Heart (tissue), 3 donors: ENCODE measurements around a stretch of chr16.

DNA sequence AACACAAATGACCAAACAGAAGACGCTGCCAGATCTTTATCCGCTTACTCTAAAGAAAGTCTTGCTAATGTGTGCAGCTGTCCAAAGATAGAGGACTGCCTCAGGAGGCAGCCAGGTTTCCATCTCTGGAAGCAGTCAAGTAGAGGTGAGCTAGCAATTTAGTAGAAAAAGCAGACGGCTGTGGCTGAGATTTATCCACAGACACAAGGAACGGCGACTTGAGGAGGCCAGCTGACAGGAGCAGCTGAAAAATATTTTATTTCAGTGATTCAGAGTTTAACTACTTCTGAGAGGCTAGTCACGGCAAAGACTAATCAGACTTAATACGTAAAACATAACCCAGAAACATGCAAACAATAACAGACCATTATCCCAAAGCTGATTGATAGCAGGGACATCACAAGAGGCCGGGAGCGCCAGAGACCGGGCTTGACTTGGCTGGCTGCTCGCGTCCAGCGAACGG lies 611.3 kb upstream of the CDH5 start:
- RAMPAGE, long total RNA, 2 experiments, result no peak in any of the 2 experiments

GRCh38 chr16:65965605-65965922 lies 400.9 kb upstream of the CDH5 start:
- RAMPAGE, long total RNA, 2 experiments, result no peak in any of the 2 experiments

GRCh38 chr16:66133595-66134281 lies 232.8 kb upstream of the CDH5 start:
- RAMPAGE, long total RNA, 2 experiments, result no peak in any of the 2 experiments

GRCh38 chr16:66266418-66266966 lies 100.0 kb upstream of the CDH5 start:
- RAMPAGE, long total RNA, 2 experiments, result no peak in any of the 2 experiments

DNA sequence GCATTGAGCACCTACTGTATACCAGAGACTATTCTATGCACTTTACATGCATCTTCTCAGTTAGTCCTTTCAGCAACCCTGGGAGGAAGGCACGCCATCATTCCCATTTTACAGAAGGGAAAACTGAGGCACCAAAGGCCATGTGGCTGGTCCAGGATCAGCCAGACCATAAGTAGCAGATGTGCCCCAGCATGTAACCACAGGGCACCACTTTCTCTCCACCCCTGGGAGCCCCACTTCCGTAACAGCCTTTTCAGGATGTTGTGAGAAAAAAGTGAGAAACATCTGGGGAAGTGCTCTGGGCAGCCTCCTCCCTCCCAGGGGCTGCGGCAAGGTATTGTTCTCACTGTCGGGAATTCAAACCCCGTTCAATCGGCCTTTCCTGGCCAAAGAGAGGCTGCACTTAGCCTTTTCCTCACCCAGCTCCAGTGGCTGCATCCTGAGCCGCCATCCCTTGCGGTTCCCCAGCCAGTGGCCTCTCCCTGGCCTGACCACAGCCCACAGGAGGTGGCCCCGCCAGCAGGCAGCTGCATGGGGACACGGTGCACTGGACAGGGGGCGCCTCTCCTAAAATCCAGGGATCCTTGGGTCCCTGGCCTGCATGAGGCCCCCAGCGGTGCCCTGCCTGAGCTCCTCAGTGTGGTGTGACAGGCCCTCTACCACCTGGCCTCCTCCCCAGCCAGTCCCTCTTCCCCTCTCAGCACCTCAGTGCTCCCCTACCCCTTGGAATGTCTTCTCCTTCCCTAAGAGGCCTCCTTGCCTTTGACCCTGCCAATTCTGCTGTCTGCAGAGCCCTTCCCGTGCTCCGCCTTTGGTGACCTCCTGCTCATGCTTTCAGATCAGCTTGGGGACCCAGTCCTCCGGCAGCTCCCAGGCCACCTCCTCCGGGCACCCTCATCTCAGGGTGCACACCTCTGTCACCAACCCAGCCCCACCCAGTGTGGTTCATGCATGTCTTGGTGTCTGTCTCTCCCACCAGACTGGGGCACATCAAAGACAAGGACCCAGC lies 5.6 kb upstream of the CDH5 start:
- RAMPAGE, long total RNA, 2 experiments, result no peak in any of the 2 experiments

- RAMPAGE, long total RNA, 2 experiments, result no peak in any of the 2 experiments
Observed at GRCh38 chr16:66402703-66403567, 24.2 kb upstream of the BEAN1 start.

DNA sequence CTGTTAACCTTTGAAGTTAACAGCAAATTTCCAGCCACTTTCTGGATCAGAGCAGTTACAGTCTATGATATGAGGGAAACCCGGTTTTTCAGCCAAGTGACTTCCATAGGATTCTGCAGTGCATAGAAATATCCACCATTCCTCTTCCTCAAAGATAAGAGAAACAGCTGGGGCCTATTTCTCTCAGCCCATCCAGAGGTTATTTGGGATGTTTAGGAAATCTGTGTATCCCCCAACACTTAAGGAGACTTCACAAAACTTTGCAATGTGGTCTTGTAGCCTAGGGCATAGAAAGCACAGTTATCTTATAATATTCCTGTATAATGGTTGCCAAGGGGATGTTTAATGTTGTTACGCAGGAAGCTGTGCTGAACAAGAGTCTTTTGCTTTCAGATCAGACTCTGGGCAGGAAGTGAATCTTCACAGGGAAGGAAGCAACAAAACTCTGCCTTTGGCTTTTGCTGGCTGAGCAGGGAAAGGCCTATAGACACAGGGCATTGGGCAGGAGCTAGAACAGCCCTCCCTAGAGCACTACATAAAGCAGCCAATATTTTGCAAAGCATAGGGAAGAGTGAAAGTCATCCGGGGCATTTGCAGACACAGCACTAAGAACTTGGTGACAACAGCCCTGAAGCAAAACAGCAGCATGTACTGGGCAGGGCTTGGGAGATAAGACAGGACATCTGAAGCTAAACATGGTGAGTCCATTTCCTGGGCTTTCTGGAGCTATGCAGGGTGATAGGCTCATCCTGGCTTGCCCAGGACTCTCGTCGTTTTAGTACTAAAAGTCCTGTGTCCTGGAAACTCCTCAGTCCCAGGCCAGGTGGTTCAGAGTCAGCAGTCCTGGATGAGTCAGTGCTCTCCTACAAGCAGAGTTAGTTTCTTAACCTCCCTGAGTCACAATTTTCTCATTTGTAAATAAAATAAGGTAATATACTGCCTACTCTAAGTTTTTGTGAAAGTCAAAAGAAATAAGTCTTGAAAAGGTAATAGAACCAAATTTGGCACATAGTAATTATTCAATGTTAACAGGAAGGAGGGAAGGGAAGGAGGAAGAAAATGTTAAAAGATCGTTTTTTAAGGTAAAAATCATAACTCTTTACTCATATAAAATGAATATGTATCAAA lies 18.6 kb upstream of the BEAN1 start:
- RAMPAGE, long total RNA, 2 experiments, result no peak in any of the 2 experiments

GRCh38 chr16:66433478-66434325 lies 6.6 kb downstream of the BEAN1 start:
- RAMPAGE, long total RNA, 2 experiments, result no peak in any of the 2 experiments

- RAMPAGE, long total RNA, 2 experiments, result no peak in any of the 2 experiments
Observed at GRCh38 chr16:66478641-66479283, 51.7 kb downstream of the BEAN1 start.

DNA sequence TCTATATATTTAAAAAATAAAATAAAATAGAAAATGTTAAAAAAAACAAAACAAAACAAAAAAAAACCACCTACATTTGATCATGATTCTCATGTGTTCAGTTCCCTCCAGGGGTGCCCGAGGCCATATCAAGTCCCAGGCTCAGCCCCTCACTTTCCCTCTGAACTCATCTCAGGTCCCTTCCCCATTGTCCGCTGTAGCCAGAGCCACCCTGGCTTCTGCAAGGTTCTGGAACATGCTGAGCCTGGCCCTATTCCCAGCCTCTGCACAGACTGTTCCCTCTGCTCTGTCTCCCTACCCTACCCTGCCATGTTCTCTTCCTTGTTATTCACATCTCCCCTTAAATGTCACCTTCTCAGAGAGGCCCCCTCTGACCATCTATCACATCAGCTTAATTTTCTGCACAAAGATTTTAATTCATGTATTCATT lies 46.9 kb downstream of the TK2 start:
- RAMPAGE, long total RNA, 2 experiments, result no peak in any of the 2 experiments

DNA sequence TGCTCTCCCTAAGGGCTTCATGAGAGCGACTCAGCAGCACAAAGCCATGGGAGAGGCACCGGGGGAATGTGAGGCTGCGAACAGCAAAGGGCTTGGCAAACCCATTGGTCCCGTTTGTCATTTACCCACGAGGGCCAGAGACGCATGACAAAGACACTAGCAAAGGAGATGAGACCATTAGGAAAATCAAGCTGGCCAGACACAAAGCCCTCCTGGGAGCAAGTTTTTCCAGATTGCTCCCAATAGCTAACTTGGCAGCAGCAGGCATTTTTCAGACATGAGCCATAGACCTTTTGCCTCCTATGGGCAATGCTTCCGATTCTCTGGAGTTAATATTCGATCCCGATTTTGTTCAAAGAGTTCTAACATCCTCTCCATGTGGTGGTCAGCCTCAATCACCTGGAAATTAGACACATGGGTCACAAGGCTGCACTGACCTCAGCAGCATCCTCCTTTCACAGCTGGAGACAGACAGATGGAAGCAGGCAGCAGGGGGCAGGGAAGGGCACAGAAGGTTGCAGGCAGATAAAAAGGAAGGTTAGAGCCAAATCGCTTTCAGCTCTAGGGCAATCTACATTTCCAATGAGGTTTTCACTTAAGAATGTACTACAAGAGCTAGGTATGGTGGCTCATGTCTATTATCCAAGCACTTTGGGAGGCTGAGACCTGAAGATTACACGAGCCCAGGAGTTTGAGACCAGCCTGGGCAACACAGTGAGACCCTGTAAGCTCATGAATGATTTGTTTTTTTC lies 38.1 kb downstream of the TK2 start:
- RAMPAGE, long total RNA, 2 experiments, result no peak in any of the 2 experiments

GRCh38 chr16:66516687-66517394 lies 33.1 kb downstream of the TK2 start:
- RAMPAGE, long total RNA, 2 experiments, result no peak in any of the 2 experiments

DNA sequence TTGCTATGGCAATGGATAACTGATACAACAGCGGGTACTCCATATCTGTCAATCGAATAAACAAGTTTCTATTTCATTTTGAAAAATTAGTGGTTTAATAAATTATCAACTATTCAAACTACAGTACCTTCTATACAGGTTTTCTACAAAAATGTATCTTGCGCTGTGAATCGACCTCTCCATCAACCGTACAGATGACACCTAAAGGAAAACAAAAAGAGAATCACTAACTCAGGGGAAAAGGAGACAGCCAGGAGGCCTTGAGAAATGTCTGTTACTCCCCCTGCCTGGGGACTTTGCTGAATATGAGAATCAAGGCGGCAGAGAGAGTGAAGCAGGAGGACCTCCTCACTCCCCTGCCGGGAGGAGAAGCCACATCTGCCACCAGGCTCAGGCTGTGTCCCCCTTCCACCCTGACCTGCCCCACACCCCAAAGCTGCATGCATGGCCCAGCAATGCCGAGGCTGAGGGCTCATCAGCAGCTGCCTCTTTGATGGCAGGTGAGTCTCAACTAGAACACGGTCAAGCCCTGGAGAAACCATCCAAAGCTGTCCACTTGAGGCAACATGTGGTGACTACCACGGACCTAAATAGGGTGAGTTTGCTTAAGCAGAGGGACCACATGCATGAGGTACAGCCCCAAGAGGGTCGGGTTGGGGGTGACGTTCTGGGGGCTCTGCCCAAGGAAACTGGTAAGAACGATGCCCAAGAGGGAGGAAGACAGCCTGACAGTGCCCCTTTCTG lies 20.9 kb downstream of the TK2 start:
- RAMPAGE, long total RNA, 2 experiments, result no peak in any of the 2 experiments

GRCh38 chr16:66616119-66616670 lies 11.7 kb downstream of the CMTM3 start:
- RAMPAGE, long total RNA, 2 experiments, result no peak in any of the 2 experiments

DNA sequence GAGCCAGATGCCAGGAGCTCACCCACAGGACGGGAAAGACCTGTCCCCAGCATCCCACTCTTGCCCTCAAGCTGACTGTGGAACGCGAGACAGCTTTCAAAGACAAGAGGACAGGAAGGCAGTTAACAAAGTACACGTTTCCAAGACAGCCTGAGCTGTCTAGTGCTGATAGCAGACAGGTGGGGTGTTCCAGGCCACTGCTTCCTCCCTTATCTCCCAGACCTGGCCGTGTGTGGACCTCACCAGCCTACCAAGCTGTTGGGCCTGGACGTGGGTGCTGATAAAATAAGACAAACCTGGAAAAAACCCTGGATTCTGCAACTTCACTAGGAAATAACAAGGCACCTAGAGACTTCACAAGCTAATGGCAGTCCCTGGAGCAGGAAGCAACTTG lies 13.3 kb downstream of the CMTM3 start:
- RAMPAGE, long total RNA, 2 experiments, result no peak in any of the 2 experiments

- RAMPAGE, long total RNA, 2 experiments, result no peak in any of the 2 experiments
Observed at GRCh38 chr16:66681672-66682156, 14.8 kb downstream of the CMTM4 start.

GRCh38 chr16:66697130-66697484 lies 564 bp upstream of the CMTM4 start:
- RAMPAGE, long total RNA, 2 experiments, result no peak in any of the 2 experiments

GRCh38 chr16:66898100-66898732 lies 17.9 kb downstream of the PDP2 start:
- RAMPAGE, long total RNA, 2 experiments, result no peak in any of the 2 experiments

GRCh38 chr16:66919886-66920395 lies 1.3 kb upstream of the CDH16 start:
- RAMPAGE, long total RNA, 2 experiments, result no peak in any of the 2 experiments

- RAMPAGE, long total RNA, 2 experiments, result start-site peak on the plus strand in 1 of 2 experiments, at chr16:66925095-66925178 at its widest, 5 reads per replicate; start-site peak on the minus strand in 1 of 2 experiments, at chr16:66924973-66925027 at its widest, 38 reads per replicate
Observed at GRCh38 chr16:66924529-66925396, 572 bp downstream of the RRAD start.